Fallopian tube (tissue), 1 donor: ENCODE measurements around the genes SNTA1 and ZNF341.

- PRO-cap = no peak
Observed at GRCh38 chr20:33373931-33374481, 27.3 kb downstream of the CDK5RAP1 start.

DNA sequence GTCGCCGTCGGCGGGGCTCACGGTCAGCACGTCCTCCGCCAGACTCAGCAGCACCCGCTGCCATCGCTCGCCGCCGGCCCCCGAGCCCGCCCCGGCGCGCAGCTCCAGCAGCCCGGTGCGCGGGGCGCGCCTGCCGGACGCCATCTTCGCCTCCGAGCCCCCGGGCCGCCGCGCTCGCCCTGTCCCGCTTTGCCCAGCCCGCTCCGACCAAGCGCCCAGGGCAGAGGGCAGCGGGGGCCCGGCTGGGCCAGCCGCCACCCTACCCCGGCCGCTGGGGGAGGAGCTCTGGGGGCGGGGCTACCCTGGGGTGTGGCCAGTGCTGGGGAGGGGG is at the start of gene SNTA1:
Gene SNTA1 (minus strand): TSS at position 287 of the 331 bp plus-strand sequence.
- PRO-cap = bidirectional peak, plus-strand start outside the sequence, minus-strand start at position 273 of the sequence

GRCh38 chr20:33460619-33461110 is 17.1 kb upstream of the SNTA1 start:
- PRO-cap = no peak

DNA sequence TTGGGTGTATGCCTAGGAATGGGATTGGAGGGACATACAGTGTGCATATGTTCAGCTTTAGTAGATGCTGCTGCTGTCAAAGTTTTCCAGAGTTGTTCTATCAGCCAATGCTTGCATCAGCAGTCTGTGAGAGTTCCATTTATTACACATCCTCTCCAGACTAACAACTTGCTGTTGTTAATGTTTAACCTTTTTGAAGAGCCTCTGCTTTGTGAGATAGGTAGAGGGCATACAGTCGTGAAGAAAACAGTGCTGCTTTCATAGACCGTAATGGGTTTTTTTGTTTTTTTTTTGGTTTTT is 23.1 kb downstream of the CBFA2T2 start:
- PRO-cap = no peak

DNA sequence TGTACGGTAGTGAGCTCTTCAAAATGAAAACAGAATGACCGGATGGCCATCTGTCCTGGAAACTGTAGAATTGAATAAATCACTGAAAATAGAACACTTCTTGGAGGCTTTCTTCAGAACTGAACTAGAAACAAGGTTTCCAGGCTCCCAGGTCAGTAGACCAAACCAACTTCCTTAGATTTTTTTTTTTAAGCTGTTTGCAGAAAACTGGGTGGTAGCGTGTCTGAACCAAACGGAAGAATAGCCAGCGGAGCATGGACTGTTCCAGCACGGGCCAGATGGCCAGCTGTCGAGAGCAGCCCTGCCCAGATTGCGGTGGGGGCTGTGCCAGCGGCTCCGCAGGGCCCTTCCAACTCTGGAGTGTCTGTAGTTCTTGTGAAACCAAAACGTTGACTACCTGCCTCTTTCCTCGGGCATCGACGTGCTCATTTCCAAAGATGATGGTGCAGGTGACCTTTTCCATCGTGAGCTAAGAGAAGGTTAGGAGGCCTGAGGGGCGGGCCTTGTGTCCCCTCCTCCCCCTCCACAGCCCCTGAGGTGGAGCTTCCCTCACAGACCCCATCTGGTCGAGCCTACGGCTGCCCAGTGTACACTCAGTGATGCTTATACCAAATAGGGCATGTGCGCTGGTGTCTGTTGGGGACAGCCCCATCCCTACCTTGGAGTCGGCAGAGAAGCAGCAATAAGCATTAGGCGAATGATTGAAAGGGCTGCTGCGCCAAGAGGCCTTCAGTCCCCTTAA is 13.0 kb upstream of the C20orf144 start:
- PRO-cap = no peak

DNA sequence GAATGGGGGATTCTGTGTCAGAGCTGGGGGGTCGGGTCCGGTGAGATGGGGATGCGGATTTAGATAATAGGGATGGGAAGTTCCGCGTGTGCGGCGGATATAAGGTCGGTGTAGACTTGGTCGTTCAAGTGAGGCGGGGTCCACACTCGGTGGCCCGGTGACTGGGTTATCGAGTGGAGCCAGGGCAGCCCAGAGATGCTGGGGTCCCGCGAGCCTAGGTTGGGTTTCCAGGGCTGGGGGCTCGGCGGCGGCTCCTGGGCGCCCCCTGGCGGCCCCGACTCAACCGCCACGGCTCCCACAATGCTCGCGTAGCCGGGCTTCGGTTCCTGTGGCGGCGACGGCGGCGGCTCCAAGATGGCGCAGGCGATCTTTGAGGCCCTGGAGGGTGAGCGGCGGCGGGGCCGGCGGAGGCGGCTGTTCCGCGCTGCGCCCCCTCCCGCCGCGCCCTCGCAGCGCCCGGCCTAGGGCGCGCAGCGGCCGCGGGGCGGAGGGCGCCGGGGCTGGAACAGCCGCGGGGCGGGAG is at the start of gene ZNF341:
Gene ZNF341 (plus strand): TSS at position 329 of the 523 bp plus-strand sequence.
- PRO-cap = bidirectional peak, plus-strand start at position 329 of the sequence, minus-strand start at position 372 of the sequence; bidirectional peak, plus-strand start outside the sequence, minus-strand start at position 420 of the sequence

GRCh38 chr20:33796544-33797460 is 14.3 kb upstream of the CHMP4B start:
- PRO-cap = bidirectional peak, plus-strand start at chr20:33796844, minus-strand start at chr20:33796726

DNA sequence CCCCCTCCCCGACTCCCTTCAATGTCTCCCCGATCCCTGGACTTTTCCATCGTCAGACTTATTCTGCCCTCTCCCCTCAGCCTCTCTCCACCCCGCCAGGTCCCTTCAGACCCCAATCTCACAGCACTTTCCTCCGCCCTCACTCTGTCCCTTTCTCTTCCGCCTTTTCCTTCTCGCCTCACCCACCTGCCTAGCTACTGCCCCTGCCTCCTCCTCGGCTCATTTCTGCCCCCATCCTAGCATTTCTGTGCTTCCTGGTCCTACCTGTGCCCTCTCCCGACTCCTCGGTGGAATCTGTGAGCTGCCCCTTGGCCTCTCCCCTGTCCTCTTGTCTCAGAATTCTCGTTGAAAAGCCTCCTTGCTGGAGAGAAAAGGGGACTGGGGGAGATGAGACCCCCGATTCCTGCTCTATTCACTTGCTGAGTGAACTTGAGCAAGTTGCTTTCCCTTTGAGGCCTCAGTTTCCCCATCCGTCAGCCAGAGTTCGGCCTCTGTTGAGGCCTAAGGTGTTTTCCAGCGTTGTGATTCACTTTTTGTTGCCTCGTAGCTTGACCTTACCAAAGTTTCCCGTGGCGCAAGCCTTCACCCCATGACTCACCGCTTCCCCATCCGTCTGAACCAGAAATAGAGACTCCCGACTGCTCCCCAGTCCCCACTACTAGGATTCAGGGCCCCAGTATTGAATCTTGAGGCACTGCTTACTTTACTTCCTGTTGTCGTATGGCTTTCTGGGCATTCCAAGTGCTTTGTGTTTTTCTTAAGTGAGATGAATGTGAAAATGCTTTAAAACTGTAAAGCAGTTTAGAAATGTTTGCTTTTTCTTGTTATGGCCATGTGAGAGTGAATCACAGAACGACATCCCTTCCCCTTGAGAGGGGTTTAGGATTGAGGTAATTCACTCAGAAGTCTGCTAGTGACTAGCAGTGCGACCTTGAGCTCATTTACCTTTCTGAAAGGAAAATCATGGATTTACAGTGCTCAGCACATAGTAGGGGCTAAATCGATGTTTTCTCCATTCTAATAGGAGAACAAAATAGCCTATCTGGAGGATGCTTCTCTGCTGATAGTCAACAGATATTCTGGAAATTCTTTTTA is 998 bp downstream of the CHMP4B start:
- PRO-cap = bidirectional peak, plus-strand start at position 181 of the sequence, minus-strand start at position 154 of the sequence; unidirectional peak, minus-strand start at position 523 of the sequence; unidirectional peak, minus-strand start at position 681 of the sequence

- PRO-cap = no peak
Observed at GRCh38 chr20:33814037-33814976, 3.2 kb downstream of the CHMP4B start.

DNA sequence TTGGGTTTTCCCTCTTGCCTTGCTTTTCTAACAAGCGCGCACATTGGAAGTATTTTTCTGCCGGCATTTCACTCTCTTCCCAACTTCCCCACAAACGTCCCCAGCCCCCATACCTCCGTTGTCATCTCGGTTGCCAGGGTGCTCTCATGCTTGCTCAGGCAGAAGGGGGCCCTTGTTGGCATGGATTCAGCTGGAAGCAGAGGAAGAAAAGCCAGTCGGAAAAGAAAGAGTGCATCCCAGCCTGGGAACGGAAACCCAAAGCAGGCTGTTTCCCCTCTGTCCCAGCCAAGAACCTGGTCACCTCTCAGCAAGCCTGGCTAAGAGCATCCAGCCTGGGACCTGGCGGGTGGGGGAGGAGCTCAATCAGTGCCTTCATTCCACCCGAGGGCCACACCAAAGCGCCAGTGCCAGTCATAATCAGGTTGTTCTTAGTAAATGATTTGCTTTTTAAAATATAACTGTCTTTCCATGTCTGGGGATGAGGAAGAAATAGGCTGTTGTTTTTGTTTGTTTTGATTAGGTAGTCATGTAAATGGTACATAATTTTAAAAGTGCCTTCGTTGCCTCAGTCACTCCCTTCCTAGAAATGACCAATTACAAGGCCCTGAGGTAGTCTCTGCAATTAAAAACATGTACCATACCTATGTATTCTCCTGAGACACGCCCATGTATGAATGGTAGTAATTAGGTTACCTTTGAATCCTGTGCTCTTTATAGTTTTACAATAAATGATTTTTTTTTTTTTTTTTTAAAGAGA is 21.1 kb downstream of the CHMP4B start:
- PRO-cap = no peak

- PRO-cap = no peak
Observed at GRCh38 chr20:33850941-33851152, 39.7 kb downstream of the CHMP4B start.

- PRO-cap = no peak
Observed at GRCh38 chr20:34073305-34073895, 38.6 kb downstream of the EIF2S2 start.

GRCh38 chr20:34110687-34111123 is 1.3 kb downstream of the EIF2S2 start:
- PRO-cap = no peak

DNA sequence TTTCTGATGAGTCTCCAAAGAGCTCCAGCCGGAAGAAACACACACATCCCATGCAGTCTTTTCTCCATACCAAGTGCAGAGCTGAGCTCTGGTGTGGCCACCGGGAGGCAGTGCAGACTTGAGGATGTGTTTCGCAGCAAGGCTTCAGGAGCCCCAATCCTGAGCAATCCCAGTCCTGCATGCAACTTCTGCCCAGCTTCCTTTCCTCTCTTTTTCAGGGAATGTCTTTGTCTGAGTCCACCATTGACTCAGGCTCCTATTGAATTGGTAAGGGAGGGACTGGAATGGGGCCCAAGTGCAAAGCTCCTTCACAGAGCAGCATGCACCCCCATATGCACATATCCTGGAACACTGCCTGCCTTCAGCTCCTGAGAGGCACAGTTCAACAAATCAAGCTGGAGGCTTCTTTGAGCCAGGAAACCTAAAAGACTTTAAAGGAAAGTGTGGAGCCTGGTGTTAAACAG is 50.5 kb upstream of the ASIP start:
- PRO-cap = no peak

DNA sequence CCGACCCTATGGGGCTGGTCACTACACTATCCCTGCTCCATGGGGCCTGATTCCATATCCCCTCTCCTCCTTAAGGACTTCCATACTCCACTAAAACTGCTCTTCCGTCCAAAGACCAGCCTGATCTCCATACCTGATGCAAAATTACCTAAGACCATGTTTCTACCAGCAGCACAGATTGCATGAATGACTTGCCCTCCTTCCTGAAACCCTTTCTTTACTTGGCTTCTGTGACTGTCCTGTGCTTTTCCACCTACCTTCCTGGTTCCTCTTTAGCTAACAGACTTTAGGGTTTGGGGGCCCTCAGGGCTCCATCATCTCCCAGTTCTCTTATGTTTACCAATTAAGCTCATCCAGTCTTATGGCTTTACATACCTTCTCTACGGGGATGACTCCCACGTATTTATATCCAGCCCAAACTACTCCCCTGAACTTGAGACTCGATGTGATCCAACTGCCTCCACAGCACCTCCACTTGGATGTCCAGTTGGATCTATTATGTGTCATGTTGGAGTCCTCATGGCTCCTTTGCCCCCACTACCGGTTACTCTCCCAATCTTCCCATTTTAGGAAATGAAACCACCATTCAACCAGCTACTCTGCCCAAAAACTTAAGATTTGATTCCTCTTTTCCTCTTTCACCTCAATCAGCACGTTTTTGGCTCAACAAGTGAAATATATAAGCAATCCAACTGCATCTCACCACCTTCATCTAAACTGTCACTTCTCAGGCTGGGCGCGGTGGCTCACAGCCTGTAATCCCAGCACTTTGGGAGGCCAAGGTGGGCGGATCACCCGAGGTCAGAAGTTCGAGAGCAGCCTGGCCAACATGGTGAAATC is 3.8 kb downstream of the AHCY start:
- PRO-cap = no peak

- PRO-cap = bidirectional peak, plus-strand start at chr20:34526270, minus-strand start at chr20:34526136
Observed at GRCh38 chr20:34525750-34526598, 9.8 kb downstream of the DYNLRB1 start.

- PRO-cap = no peak
Observed at GRCh38 chr20:34546654-34547491, 11.6 kb upstream of the MAP1LC3A start.

GRCh38 chr20:34578485-34578933 is 20.0 kb downstream of the MAP1LC3A start:
- PRO-cap = no peak

DNA sequence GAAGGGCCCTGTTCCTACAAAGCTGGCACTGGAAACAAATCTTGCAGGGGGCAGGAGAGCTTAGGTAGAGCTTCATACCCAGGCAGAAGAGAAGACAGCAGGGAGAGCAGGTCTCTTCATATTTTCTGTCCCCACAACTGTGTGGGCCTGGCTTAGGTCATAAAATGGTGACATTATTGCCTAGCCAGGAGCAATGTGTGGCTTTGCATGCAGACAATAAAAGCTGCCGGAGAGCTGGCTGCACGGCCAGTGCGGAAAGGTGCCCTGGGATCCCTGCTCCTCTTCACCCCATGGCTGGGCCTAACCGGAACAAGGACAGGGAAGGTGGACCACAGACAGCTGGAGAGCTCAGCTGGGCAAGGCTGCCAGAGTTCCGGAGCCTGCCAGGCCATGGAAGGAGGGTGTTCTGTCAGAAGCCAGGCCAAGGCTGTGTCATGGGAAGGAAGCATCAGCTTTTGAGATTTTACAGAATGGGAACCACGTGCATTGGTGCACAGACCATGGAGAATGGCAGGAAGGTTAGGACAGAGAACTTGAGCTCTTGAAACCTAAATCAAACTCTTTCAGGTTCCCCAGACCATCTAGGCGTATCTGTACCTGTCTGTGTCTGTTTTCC is 25.0 kb downstream of the MAP1LC3A start:
- PRO-cap = no peak

- PRO-cap = no peak
Observed at GRCh38 chr20:34601186-34601748, 42.7 kb downstream of the MAP1LC3A start.